Placental pericyte (primary cell): Measurements from ENCODE around the gene GHR.

- CAGE, long polyA plus RNA: no peak
These were observed 43.1 kb downstream of the OXCT1 start for GRCh38 chr5:41826935-41827676.

GRCh38 chr5:42423152-42423999 lies at the start of gene GHR:
TSS of gene GHR (plus strand) at chr5:42423439.
- CAGE, long polyA plus RNA: no peak

GRCh38 chr5:42432353-42432761 lies 9.1 kb downstream of the GHR start:
- CAGE, long polyA plus RNA: no peak

DNA sequence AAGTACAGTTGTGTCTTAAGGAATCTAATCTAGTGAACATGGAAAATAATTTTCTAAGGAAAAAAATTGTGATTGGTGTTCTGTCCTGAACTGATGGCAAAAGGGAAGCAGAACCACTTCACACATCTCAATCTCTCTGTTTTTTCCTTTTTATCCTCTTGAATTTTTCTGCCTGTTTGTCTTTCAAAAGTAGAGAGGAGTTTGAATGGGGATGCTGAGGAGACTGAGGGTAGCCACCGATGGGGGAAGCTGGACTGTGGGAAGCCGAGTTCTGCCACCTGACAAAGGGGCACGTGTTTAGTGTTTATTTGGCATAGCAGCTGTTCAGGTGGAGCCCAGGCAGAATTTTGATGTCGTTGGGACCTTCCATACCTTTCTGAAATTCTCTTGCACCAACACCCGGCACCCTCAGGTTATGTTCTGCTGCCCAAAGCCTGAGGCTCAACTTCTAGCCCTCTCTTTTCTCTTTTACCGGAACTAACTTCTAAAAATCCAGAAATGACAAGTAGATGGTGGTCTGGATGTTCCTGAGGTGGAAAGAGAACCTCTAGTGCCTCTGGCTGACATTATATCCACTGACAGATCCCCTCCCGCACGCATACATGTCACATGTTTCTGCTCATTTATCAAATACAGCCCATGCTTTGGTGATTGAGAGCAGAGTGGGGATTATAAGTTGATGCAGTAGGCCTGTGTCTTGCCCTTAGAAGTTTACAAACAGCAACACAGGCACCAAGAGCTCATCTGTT lies 127.4 kb downstream of the GHR start:
- CAGE, long polyA plus RNA: no peak

- CAGE, long polyA plus RNA: no peak
These were observed 147.0 kb downstream of the GHR start for GRCh38 chr5:42570120-42570792.

- CAGE, long polyA plus RNA: no peak
These were observed 160.1 kb downstream of the GHR start for GRCh38 chr5:42583268-42583754.

DNA sequence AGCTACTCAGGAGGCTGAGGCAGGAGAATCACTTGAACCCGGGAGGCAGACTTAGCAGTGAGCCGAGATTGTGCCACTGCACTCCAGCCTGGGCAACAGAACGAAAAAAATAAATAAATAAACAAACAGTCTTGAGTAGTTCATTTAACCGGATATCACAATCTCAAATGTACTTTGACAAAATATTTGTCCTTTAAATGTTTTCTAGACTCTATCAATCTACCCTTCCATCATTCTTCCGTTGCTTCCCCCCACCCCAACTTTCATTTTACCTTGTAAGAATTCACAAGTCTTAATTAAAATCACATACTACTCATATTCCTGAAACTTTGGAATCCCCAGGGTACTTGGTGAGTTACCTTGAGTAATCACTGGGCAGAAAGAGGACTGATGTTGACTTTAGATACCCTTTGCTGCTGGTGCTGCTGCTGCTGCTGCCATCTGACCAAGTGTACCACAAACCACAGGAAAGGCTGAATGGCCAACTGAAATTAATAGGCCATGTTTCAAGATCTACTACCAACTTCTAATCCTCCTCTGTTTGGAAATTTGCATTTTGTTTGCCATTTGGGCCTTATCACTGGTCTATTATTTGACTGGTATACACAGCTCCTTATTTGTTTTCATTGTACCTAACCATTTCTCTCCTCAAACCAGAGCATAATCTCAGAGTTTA lies 13.5 kb downstream of the SELENOP start:
- CAGE, long polyA plus RNA: no peak

GRCh38 chr5:42824445-42825065 lies 12.9 kb upstream of the SELENOP start:
- CAGE, long polyA plus RNA: no peak

DNA sequence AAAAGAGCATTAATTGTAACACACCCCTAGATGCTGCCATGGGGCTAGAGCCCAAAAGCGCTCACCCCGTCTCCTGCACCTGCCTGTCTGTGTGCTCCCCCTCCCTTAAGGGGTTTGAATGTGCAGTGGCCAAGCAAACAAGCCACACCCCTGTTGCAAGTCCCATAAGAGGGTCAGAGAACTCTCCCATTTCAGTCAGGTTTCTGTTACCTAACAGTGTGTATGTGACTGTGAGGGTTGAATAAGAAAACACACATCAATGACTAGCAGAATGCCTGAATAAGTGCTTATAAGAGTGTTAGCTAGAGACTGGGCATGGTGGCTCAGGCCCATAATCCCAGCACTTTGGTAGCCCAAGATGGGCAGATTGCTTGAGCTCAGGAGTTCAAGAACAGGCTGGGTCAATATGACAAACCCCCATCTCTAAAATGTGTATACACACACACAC lies 14.1 kb upstream of the SELENOP start:
- CAGE, long polyA plus RNA: no peak

DNA sequence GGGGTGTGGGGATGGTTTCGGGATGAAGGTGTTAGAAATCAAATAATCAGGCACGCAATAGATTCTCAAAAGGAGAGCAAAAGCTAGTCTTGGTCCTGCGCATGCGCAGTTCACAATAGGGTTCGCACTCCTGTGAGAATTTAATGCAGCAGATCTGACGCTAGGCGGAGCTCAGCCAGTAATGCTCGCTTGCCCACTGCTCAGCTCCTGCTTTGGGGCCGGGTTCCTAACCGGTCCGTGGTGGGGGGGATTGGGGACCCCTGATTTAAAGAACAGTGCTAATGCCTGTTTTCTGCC lies 97.2 kb upstream of the SELENOP start:
- CAGE, long polyA plus RNA: no peak

DNA sequence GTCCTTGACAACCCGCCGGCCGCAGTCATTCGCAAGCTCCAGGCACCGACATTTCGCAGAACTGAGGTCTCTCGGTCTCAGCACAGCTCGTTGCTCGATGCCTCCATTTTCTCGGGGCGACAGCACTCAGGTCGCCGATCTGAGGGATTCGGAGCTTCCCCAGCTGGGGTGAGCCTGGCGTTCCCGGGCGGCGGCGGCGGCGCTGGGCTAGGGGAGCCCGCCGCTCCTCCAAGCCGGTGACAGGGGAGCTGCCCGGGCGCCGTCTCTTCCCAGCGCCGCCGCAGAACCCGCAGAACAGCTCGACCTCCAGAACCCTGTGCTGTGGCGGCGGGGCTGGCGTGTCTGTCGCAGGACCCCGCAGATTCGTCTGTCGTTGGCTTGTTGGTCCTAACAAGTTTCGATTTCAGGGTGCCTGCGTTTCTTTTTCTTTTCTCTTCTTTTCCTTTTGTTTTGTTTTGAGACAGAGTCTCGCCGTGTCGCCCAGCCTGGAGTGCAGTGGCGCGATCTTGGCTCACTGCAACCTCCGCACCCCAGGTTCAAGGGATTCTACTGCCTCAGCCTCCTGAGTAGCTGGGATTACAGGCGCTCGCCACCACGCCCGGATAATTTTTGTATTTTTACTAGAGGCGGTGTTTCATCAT lies 47.5 kb downstream of the ANXA2R start:
- CAGE, long polyA plus RNA: no peak

DNA sequence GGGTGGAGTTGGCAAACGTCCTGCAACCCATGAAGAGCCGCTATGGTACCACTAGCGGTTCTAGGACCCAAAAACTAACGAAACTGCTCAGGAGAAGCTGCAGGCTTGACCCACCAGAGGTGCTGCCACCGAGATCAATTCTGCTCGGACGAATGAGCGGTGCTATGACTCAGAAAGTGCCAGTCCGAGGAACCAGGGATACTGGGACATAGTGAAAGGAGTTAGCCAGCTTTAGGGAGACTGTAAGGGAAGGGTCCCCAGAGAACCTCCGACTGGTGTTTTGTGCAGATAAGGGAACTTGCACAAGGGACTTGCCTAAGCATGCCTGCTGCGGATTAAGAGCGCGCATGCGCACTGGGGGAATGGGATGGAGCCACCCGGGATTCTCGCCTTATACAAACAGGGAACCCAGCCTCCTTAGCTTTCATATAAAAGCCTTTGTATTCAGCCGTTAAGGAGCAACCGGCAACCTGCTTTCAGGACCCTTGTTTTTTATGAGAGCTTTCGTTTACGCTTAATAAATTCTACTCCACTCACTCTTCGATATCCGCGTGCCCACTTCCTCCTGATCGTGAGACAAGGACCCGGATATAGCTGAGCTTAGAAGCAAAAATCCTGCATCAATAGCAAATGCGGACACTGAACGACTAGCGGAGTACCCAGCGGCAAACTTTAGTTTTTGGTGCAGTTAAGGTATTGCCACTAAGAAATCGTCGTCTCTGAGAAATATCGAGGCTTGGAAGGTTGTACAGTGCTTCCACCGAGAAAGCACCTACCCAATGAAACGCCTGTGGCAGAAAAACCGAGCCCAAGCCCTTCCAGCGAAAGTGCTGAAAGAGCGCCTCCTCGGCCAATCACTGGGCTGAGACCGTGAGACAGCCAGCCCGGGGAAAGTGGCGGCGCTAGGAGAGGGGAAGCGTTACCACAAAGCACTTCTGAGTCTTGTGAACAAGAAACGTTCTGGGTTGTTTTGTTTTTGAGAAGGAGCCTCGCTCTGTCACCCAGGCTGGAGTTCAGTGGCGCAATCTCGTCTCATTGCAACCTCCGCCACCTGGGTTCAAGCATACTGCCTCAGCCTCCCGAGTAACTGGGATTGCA lies 32.4 kb downstream of the ANXA2R start:
- CAGE, long polyA plus RNA: no peak

DNA sequence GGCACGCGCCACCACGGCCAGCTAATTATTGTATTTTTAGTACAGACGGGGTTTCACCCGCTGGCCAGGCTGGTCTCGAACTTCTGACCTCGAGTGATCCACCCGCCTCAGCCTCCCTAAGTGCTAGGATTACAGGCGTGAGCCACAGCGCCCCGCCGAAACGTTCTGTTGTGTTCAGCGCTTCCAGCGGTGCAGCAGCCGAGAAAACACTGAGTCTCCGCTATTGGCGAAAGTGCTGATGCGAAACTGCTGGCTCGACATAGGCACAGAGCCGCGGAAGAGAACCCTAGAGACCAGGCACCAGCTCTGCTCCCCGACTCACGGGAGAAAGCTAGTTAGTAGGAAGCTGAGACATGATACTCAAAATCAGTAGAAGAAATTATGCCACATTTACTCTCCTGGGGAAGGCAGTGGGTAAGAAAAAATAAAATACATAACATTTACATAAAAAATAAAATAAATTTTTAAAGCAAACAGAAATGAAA lies 31.6 kb downstream of the ANXA2R start:
- CAGE, long polyA plus RNA: no peak

DNA sequence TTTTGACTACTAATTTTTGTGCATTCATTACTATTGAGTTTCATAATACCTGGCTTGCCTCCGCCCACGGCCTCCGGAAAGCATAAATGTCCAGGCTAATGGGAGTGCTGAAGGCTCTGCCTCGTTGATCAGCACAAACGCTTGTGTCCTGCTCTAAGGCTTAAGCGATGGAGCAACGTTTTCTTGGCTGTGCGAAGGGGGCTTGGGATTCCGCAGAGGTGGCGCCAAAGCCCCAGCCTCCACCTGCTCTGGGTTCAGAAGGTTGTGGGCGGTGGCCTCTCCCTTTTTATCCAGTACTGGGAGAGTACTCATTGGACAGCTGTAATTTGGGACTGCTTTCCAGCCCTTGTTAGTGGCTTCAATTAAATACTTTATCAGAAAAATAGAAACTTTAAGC lies 19.7 kb downstream of the ANXA2R start:
- CAGE, long polyA plus RNA: no peak

- CAGE, long polyA plus RNA: no peak
These were observed 26.0 kb upstream of the ANXA2R start for GRCh38 chr5:43065769-43066851.

GRCh38 chr5:43074983-43076160 lies 35.3 kb upstream of the ANXA2R start:
- CAGE, long polyA plus RNA: no peak

GRCh38 chr5:43704461-43705462 lies 101.8 kb downstream of the NNT start:
- CAGE, long polyA plus RNA: no peak

DNA sequence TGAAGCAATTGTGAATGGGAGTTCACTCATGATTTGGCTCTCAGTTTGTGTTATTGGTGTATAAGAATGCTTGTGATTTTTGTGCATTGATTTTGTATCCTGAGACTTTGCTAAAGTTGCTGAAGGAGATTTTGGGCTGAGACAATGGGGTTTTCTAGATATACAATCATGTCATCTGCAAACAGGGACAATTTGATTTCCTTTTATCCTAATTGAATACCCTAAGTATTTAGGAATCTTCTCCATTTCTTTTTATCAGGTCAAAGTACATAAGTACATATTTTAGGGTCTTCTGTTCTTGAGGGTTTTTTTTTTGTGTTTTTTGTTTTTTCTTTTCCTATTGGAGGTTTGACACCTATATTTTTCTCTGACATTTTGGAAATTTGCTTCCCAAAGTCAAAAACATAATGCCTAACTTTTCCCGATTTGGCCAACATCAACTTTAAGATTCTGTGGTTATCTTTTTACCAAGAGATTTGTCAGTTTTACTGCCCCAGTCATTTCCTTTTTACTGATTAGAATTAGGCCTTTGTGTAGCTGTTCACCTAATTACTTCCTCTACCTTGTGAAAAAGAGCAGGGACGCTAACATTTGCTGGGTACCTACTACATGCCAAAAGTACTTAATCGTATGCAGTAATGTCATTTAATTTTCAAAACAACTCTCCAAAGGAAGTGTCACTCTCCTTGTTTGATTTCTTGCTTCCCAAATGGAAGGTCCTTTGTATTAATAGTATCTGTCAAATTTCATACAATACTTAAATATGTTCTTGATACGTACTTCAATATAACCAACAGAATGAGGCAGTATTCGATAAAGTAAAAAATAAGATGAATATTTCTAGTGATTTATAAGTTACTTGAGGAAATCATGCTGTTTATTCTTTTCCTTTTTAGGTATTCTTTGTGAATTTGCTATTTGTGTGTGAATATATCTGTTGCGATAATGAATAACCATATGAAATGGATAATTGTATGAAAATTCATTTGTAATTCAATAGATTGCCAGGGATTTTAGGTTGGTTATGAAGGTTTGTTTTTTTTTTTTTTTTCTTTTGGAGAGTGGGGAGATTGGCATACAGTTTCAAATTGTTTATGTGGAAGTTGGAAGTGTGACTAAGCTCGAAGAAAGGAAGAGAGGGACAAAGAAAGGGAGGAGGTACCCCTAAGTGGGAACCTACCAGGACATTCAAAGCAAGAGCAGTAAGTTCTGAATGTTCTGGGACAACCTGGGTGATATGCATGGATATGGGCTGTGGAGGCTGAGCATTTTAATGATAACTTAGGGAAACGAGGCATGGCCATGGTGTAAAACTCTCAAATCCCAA lies 18.0 kb downstream of the MRPS30 start:
- CAGE, long polyA plus RNA: no peak

DNA sequence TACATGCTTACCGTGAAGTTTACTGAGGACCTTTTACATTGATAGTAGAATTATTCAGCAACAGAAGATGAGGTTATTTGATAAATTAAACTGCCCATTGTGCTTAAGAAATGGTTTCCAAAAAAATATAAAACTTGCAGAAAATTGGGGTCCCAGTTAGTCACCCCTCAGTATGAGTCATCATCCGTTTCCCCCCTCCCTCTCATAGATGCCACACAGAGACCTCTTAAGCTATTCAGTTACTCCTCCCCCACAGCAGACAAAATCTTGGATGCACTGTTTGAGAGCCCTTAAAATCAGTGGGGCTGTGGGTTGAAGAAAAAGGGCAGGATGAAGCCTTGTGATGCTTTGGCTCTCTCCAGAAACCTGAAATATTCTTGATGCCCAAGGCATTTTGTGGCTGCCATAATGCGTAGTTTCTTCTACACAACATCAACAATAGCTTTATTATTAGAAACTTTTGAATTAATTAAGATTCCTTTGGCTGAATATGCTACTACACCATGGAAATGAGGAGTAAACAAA lies 133.7 kb downstream of the MRPS30 start:
- CAGE, long polyA plus RNA: no peak

- CAGE, long polyA plus RNA: no peak
These were observed 297.2 kb downstream of the PARP8 start for GRCh38 chr5:50963435-50964236.